Suprapubic skin (tissue), 4 donors: ENCODE measurements around the genes TMC8 and SYNGR2.

DNA sequence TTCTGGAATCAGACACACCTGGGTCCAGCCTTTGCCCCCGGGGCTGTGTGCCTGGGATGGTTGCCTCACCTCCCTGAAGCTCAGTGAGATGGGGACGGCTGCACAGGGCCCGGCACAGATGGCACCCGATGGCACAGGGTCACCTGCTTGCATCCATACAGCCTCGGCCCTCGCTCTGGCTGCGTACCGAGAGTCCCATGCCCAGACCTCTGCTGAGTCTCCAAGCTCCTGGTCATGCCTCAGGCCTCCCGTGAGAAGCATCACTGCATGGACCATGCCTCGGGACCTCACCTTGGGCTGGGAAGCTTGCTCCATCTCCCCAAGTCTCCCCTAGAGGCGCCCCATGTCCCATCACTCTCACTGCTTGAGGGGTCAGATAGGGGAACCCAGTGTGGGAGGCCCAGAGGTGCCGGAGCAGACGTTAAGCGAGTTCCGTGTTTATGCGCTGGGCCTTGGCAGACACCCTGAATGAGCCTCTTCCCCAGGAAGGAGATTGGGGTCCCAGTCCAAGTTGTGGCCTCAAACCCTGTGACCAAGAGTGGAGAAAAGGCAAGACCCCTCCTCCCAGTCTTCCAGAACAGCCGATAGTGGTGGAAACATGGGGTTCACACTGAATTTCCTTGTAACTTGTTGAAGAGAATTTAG lies 175.9 kb downstream of the SEPTIN9 start:
- PRO-cap: no peak
- RAMPAGE, long total RNA, 4 experiments: no peak in any of the 4 experiments

- PRO-cap: no peak
- RAMPAGE, long total RNA, 4 experiments: no peak in any of the 4 experiments
Measured at GRCh38 chr17:77498381-77499596, 217.5 kb downstream of the SEPTIN9 start.

GRCh38 chr17:77872207-77872692 lies 86.3 kb upstream of the TNRC6C start:
- PRO-cap: no peak
- RAMPAGE, long total RNA, 4 experiments: no peak in any of the 4 experiments

GRCh38 chr17:77882387-77883260 lies 75.9 kb upstream of the TNRC6C start:
- PRO-cap: no peak
- RAMPAGE, long total RNA, 4 experiments: no peak in any of the 4 experiments

GRCh38 chr17:78048818-78049643 lies 79.5 kb downstream of the TMC6 start:
- PRO-cap: no peak
- RAMPAGE, long total RNA, 4 experiments: no peak in any of the 4 experiments

GRCh38 chr17:78050650-78051201 lies 77.8 kb downstream of the TMC6 start:
- PRO-cap: no peak
- RAMPAGE, long total RNA, 4 experiments: no peak in any of the 4 experiments

DNA sequence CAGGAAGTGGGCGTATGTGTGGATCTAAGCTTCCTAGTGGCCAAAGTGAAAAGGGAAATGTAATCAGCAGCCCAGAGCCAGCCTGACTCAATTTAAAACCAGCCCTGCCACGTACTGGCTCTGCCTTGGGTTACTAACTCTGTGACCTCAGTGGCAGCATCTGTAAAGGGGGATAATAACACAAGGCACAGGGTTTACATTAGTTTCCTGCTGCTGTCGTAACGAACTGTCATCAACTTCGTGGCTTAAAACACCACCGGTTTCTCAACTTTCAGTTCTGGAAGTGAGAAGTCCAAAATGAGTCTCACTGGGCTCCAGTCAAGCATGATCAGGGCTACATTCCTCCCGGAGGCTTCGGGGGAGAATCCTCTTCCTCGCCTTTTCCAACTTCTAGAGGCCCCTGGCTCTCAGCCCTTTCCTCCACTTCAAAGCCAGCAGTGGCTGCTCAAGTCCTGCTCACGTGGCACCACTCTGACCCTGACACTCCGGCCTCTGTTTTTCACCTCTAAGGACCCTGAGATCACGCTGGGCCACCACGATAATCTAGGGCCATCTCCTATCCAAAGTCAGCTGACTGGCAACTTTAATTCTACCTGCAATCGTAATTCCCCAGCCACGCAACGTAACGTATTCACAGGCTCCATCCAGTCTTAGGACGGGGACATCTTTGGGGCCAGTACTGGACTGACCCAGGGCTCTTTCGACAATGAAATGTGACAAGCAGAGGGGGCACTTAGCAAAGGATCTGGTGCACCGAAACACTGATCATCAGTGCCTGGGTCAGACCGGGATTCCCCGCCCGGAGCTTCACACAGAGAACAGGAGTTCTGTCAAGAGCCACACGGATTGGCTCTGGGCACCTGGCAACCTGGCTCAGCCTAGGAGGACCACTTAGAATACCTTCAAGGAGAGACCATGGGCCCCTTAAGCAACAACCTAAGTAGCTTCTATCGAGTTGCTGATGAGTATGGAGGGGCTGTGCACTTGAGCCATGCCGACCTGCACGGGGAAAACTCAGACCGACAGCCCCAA lies 14.4 kb downstream of the TMC6 start:
- PRO-cap: no peak
- RAMPAGE, long total RNA, 4 experiments: no peak in any of the 4 experiments

DNA sequence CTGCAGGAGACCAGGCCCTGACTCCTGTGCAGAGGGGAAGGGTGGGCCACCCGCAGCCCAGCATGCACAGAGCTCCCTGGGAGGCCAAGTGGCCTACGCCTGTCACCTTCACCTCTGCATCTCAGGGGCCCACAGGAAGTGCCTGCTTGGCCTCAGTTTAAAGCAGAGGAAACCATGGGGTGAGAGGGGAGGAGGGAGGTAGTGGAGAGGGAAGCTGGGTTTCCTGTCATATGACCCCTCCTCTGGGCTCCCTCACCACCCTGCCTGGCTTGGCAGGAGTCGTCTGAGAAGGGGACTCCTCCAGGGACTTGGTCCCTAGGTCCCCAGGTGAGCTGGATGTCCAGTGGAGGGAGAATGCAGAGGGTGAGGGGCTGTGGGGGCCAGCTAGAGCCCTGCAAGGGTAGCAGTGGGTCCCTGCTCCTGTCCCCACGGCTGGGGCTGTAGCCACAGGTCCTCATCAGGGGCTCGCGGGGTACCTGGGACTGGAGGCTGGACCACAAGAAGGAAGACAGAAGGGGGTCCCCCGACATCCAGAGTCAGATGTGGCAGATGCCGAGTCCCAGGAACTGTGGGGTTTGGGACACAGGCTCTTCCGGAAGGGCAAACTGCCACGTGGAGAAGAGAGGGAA lies at the start of gene TMC8:
TMC8 (plus strand) TSS at position 247 of the 629 bp plus-strand sequence.
- PRO-cap: no peak
- RAMPAGE, long total RNA, 4 experiments: no peak in any of the 4 experiments

GRCh38 chr17:78131876-78132713 lies 1.5 kb downstream of the TMC8 start:
- PRO-cap: no peak
- RAMPAGE, long total RNA, 4 experiments: start-site peak on the minus strand in 1 of 4 experiments, at chr17:78132417-78132422 at its widest, 7 reads per replicate

- PRO-cap: no peak
- RAMPAGE, long total RNA, 4 experiments: no peak in any of the 4 experiments
Measured at GRCh38 chr17:78144099-78145101, 1.8 kb upstream of the C17orf99 start.

GRCh38 chr17:78168134-78169370 lies at the start of gene SYNGR2:
Gene SYNGR2, plus strand, starts transcription at chr17:78168581.
- PRO-cap: bidirectional peak, plus-strand start at chr17:78168599, minus-strand start at chr17:78168456; unidirectional peak, minus-strand start at chr17:78168992
- RAMPAGE, long total RNA, 4 experiments: start-site peak on the plus strand in 2 of 4 experiments, at chr17:78168593-78168611 at its widest, 234 to 249 reads per replicate

DNA sequence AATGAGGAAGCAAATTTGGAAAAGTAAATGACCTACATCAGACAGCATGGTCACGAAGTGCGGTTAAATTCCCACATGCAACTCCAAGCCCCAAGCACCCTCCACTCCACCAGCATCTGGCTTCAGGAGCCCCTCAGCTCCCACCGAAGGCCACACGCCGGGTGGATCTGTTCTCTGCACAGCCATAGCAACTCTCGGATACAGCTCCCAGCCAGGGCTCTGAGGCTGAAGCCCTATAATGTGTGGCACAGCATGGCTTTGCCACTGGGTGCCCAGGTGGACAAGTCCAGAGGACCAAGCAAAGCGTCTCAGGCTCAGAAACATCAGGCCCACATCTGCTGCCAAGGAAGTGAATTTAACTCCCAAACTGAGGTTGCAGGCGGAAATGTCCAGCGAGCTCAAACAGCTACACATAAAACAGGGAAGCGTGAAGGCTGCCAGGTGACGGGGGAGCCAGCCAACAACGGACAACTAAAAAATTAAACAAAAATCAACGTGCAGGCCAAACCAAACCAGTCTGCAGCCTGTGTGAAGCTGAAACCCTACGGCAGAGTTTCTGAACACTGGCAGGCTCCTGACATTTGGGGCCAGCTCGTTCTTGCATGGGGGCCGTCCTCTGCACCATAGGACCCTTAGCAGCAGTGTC lies 2.6 kb downstream of the TK1 start:
- PRO-cap: no peak
- RAMPAGE, long total RNA, 4 experiments: no peak in any of the 4 experiments

DNA sequence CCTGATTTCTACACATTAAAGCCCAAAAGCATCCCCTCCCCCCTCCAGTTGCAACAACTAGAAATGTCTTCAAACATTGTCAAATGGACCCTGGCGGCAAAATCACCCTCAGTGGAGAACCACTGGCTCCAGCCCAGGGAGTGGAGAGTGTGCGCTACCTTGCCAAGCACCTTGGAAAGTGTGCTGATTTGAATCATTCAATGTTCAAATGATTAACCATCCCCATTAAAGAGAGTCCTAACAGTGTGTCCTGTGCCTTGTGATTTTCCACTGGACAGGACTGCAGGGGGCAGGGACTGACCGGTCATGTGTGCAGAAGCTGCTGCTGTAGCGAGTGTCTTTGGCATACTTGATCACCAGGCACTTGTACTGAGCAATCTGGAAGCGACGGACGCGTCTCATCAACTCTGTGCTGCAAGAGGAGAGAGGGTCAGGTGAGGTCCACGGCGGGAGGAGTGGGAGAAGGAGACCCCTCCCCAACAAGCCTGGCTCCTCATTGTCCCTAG lies 2.0 kb downstream of the TK1 start:
- PRO-cap: no peak
- RAMPAGE, long total RNA, 4 experiments: no peak in any of the 4 experiments

GRCh38 chr17:78262987-78263897 lies 31.8 kb downstream of the TMEM235 start:
- PRO-cap: no peak
- RAMPAGE, long total RNA, 4 experiments: no peak in any of the 4 experiments

- PRO-cap: no peak
- RAMPAGE, long total RNA, 4 experiments: no peak in any of the 4 experiments
Measured at GRCh38 chr17:78276090-78276433, 44.6 kb downstream of the TMEM235 start.

DNA sequence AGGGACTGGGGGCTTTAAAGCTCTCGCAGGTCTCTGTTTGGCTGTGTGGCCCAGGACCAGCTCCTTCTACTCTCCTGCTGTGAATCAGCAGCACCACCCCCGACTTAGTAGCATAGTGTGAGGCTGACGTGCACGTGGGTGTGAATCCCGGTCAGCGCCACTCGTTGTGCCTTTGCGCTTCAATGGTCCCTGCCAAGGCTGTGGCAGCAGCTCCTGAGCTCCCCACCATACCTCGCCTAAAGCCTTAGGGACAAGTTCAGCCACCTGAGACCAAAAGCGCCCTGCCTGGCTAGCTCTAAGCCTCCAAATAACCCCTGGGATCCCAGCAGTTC lies 50.1 kb downstream of the TMEM235 start:
- PRO-cap: no peak
- RAMPAGE, long total RNA, 4 experiments: no peak in any of the 4 experiments

GRCh38 chr17:78344615-78345182 lies 15.2 kb downstream of the SOCS3 start:
- PRO-cap: no peak
- RAMPAGE, long total RNA, 4 experiments: no peak in any of the 4 experiments

DNA sequence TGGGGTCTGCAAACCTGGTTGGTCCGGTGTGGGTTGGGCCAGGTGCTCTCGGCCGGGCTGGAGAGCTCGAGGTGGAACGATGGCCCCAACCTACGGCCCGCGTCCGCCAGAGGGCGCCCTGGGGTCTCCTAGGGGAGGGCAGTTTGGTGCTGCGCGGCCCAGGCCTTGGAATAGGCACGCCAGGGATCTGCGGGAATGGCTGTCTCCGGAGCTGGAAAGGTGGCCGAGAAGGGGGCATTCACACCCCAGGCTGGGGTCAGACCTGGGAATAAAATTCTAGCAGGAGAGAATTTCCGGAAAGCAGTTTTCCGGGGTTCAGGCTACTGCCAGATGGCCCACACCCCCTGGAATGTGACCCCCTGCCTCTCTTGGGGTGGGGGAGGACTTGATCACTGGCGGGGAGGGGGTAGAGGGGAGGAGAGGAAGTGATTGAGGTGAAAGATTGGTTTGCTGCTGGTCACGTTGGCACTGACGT lies 1.0 kb upstream of the SOCS3 start:
- PRO-cap: no peak
- RAMPAGE, long total RNA, 4 experiments: no peak in any of the 4 experiments

GRCh38 chr17:78412481-78412925 lies 34.1 kb downstream of the PGS1 start:
- PRO-cap: no peak
- RAMPAGE, long total RNA, 4 experiments: no peak in any of the 4 experiments

DNA sequence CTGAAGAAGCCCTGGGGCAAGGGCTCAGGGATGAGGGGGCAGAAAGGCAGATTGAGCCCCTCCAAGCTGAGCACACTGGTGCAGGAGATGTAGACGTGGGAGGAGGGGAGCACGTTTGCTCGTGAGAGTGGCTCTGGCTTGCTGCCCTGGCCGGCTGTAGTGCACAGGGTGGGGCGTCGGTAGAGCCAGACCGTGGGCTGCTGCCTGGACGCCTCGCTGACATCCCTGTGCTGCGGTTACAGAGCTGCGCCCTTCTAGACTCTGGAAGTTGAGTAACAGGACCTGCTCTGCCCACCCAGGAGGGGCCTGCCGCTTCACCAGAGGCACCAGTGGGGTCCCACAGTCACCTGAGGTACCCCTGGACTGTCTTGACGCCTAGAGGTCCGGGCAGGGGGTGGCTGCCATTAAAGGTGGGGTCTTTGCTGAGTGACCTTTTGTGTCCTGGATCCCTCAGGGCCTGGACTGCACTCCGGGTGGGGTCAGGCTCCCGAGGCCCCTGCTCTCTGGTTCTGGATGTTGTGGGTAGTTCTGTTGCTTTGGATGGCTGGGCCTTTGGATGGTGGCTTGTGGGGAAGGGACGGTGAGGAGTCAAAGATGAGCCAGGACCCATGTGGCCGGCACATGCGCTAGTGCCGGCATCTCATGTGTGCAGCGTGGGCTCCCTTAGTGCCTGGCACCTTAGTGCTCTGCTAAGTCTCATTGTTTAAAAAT lies 41.7 kb downstream of the PGS1 start:
- PRO-cap: no peak
- RAMPAGE, long total RNA, 4 experiments: no peak in any of the 4 experiments